Amniotic epithelial cell (primary cell): ENCODE measurements around the gene ANO3.

DNA sequence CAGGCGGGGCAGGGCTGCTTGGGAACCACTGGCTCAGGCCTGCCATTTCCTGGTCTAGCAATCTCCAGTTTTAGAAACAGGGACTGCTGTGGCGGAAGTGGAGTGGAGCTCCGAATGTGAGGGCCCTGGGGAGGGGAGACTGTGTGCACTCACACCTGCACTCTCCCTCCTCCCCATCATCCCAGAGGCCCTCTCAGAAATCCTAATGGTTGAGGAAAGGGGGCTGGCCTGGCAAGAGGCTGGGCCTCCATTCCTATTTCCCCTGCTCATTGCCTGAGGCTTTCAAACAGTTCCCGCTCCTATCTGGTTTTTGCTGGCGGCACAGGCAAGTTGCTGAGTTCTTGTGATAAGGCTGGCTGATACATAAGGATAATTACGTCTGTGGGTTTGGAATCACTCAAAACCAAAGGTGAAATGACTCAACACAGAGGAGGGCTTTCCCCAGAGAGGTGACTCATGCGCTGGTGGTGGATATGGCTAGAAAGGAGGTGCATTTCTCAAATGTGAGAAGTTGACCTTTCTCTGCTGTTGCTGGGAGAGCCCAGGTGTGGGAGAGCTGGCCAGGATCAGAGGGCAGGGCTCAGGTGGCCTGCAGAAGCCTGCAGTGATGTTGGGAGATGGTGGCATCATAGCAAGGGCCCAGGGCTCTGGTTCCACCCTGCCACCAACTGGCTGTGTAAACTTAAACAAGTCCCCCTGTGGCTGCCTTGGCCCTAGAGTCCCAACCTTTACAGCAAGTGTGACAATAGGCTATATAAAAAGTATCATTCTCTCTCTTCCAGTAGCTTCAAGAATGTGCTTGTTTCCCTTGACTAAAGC lies 201.5 kb upstream of the E2F8 start:
- RRBS: no CpG with 5 or more reads among the region's 7 CpGs

GRCh38 chr11:19474819-19475769 lies 234.3 kb upstream of the E2F8 start:
- RRBS: no CpG with 5 or more reads among the region's 11 CpGs

- RRBS: no CpG with 5 or more reads among the region's 15 CpGs
Observed at GRCh38 chr11:19595817-19596885, 116.5 kb upstream of the NAV2 start.

DNA sequence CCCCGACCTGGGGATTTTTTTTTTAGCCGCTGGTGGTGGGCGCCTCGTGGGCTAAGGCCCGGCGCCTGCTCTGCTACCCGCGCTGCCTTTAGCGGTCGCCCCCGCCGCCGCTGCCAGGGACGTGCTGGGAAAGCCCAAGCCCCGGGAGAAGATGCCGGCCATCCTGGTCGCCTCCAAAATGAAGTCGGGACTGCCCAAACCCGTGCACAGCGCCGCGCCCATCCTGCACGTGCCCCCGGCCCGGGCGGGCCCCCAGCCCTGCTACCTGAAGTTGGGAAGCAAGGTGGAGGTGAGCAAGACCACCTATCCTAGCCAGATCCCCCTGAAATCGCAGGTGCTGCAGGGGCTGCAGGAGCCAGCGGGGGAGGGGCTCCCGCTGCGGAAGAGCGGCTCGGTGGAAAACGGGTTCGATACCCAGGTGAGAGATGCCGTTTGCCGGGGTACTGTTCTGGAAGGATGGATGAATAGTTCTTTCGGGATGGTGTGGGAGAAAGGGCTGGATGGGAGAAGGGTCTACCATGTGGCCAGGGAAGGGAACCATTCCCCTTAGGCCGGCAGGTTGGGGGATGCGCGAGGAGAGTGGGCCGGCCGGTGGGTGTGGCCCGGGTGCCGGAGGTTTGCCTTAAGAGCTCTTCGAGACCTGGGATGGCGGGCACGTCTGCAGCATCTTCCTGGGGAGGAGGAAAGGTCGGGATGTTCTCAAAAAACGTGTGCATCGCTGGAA lies 1.1 kb downstream of the NAV2 start:
- RRBS: 4% methylated on average over 19 of the region's 50 CpGs

GRCh38 chr11:19733200-19733682 lies 20.6 kb downstream of the NAV2 start:
- RRBS: no CpG with 5 or more reads among the region's 5 CpGs

DNA sequence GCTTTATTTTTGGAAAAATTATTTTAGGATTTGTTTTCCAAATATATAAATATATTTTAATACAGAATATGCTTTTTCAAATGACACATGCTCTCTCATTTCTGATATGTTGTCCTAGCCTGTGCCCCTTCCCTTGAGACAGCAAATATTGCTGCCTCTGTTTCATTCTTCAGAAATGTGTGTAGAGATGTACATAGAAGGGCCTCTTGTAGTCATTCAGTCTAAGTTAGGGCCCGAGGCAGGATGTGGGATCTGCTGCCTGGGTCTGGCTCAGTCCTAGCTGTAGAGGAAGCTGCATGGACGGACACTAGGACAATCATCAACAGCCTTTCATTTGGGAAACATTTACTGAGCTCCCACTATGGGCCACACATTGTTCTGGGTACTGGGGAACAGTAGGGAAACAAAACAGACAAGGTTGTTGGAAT lies 62.5 kb downstream of the NAV2 start:
- RRBS: no CpG with 5 or more reads among the region's 2 CpGs

DNA sequence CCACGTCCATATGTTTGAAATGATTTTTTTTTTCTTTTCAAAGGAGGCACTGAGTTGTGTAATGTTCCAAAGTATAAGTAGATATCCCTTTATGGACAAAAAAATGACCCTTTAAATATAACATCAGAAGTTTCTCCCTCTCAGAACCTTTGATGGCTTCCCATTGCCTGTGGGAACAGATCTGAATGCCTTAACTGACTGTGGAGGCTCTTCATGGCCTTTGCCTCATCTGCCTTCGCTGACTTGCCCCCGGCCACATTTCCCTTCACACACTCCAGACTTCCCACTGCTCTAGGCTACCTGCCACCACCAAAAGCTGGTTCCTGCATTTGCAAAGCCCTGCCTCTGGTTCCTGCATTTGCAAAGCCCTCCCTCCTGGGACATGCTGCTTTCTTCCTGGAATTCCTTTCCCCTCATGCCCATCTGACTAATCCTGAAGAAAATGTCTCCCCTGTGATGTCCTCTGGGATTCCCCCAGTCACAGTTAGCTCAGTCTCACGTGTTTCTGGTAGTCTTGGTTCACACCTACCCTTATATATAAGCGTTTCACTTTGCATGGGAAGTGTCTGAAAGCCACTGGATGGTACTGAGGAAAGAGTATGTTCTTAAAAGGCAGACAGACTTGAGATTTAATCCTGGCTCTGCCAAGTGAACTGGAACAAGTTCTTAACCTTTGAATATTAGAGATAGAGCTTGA lies 207.0 kb downstream of the DBX1 start:
- RRBS: no CpG with 5 or more reads among the region's 5 CpGs

- RRBS: no CpG with 5 or more reads among the region's 4 CpGs
Observed at GRCh38 chr11:19994918-19995469, 165.3 kb downstream of the DBX1 start.

DNA sequence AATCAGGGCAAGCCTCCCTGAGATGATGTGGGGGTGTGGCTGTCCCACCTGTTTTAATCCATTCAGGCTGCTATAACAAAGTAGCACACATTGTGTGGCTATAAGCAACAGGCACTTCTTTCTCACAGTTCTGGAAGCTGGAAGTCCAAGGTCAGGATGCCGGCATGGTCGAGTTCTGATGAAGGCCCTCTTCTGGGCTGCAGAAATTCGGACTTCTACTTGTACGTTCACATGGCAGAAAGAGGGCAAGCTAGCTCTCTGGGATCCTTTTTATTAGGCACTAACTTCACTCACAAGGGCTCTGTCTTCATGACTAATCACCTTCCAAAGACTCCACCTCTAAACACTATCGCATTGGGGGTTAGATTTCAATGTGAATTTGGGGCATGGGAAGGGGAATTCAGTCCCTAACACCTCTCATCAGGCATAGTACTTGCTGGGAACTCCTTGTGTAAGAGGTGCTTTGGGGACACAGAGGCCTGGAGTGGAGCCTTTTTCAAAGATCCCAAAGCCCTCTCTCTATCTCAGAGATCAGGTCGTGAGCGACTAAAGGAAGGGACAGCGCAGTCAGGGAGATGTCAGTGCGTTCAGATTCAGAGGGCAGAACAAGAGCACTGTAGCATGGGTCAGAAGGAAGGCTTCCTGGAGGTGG lies 158.3 kb downstream of the DBX1 start:
- RRBS: no CpG with 5 or more reads among the region's 9 CpGs

GRCh38 chr11:20097090-20097927 lies 63.0 kb downstream of the DBX1 start:
- RRBS: no CpG with 5 or more reads among the region's 14 CpGs

DNA sequence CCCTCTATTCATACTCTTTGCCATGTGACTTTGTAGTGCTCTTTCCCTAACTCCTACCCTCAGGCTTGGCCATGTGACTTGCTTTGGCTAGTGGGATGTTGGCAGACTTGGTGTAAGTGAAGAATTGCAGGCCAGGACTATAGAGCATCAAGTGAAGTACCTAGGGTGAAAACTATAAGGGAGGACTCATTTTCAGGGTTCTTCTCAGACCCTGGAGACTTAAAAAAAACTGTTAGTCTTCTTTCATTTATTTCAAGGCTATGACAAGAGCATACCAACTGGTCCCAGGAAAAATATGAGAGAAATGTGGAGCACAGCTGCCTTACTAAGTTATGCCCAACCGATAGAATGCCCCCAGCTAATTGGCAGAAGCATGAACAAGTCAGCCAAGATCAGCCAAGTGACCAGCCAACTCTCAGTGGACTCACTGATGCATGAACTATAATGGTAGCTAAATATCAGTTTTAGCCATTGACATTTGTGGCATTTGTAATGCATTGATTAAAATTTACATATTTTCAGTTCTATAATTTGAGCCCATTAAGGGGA lies 81.0 kb downstream of the FANCF start:
- RRBS: no CpG with 5 or more reads among the region's 1 CpG

- RRBS: no CpG with 5 or more reads among the region's 2 CpGs
Observed at GRCh38 chr11:22667951-22668499, 1.6 kb downstream of the GAS2 start.

DNA sequence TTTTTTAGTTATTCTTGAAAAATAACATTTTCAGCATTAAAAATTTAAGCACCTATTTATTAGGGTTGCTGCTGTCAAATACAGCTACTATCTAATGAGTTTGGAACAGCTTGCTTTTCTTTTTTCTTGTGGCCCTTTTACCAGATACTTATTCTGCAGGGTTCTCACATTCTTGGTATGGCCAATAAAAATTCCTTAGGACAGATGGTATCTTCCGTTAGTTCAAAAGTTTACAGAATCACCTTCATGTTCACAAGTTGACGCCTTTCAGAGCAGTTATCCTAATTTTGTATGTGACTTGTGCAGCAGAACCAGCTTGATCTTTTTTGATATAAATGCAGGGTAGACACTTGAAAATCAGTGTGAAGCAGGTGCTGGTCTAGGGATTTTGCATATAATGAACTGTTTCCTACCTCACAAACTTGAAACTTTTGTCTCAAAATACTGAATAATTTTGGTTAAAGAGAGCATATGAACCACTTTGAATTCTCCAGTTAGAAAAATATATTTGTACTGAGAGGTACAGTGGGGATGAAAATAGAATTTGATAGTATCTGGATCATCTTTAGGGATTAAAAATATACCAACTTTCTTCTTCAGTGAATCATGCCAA lies 13.7 kb downstream of the GAS2 start:
- RRBS: no CpG with 5 or more reads among the region's 2 CpGs

GRCh38 chr11:22702869-22703565 lies 36.6 kb downstream of the GAS2 start:
- RRBS: no CpG with 5 or more reads among the region's 4 CpGs

GRCh38 chr11:22981167-22981491 lies 120.9 kb upstream of the CCDC179 start:
- RRBS: no CpG with 5 or more reads among the region's 1 CpG

GRCh38 chr11:26087546-26088068 lies 244.3 kb upstream of the ANO3 start:
- RRBS: no CpG with 5 or more reads among the region's 2 CpGs

GRCh38 chr11:26188521-26189100 lies 143.3 kb upstream of the ANO3 start:
- RRBS: no CpG with 5 or more reads among the region's 1 CpG

- RRBS: 3% methylated on average over 8 of the region's 34 CpGs
Observed at GRCh38 chr11:26331922-26332523, at the start of gene ANO3. ANO3 (plus strand) TSS chr11:26332130.

- RRBS: no CpG with 5 or more reads among the region's 5 CpGs
Observed at GRCh38 chr11:26349899-26350229, 17.9 kb downstream of the ANO3 start.

GRCh38 chr11:27201783-27202459 lies 161.1 kb downstream of the CCDC34 start:
- RRBS: no CpG with 5 or more reads among the region's 10 CpGs